ENCODE measurements around a stretch of chr6.

- PRO-cap: no peak
Observed at GRCh38 chr6:6688269-6688813, 99.8 kb downstream of the LY86 start.

DNA sequence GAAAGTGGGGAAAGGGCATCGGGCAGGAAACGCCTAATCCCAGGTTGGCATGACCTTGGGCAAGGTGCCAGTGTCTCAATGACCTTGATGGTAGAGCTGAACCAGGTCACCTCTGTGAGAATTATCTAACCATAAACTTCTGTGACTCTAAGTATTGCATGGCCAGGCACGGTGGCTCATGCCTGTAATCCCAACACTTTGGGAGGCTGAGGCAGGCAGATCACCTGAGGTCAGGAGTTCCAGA lies 115.3 kb downstream of the LY86 start:
- PRO-cap: no peak

DNA sequence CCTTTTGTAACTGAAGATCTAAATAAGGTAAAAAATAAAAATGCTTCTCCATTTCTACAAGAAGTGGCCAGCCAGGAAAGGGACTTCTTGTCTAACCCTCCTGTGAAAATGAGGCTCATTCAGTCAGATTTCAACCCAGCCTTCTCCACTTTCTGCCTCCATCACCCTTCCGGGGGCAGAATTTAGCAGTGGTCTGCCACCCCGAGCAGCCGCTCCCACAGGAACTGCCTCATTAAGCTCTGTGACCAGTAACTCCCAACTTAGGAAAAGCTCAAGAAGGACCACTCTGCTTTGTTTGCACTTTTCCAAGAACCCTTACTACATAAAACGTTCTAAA lies 135.0 kb downstream of the LY86 start:
- PRO-cap: no peak

DNA sequence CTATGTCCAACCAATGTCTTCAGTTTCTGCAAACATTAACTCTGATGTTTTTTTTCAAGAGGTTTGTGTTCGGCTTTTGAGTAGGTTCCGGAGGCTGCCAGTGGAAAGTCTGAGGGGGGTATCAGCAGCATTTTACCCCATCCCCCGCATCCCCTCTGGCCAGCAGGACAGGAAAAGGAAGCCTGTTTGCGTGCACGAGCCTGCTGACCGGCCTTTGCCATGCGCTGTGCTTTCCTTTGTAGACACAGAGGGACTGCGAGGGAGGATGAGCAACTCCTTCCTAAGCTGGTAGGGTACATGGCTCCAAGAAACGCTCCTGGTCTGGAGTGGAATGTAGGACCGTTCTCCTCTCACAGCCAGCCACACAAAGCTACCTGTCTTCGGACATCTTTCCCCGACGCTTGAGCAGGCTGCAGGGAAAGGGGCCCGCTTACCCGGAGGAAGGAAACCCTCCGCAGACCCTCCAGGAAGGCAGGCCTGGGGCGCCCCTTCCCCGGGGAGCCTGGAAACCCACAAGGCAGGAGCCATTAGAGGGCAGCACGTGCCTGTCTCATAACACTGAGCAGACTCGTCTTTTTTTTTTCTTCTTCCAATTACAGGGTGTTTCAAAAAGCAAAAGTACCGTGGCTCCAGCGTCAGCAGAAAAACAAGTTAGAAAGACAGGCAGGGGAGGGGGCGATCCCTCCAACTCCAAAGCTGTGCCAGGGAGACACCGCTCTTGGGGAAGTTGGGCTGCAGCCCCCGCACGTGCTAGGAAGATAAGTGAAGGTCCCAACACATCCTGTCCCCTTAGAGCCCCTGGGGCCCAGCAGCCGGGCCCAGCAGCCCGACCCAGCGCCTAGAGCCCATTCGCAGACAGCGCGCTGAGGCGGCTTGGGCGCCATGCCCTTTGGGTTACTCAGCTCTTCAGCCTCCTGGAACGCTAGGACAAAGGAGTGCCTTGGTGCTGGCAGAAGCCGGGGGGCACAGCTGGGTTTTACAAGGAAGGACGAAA lies 136.0 kb downstream of the LY86 start:
- PRO-cap: no peak

GRCh38 chr6:6725176-6725613 lies 136.7 kb downstream of the LY86 start:
- PRO-cap: no peak

- PRO-cap: no peak
Observed at GRCh38 chr6:6733820-6734190, 145.3 kb downstream of the LY86 start.

- PRO-cap: no peak
Observed at GRCh38 chr6:6750798-6751023, 162.2 kb downstream of the LY86 start.

- PRO-cap: no peak
Observed at GRCh38 chr6:6881657-6882354, 226.0 kb upstream of the RREB1 start.

DNA sequence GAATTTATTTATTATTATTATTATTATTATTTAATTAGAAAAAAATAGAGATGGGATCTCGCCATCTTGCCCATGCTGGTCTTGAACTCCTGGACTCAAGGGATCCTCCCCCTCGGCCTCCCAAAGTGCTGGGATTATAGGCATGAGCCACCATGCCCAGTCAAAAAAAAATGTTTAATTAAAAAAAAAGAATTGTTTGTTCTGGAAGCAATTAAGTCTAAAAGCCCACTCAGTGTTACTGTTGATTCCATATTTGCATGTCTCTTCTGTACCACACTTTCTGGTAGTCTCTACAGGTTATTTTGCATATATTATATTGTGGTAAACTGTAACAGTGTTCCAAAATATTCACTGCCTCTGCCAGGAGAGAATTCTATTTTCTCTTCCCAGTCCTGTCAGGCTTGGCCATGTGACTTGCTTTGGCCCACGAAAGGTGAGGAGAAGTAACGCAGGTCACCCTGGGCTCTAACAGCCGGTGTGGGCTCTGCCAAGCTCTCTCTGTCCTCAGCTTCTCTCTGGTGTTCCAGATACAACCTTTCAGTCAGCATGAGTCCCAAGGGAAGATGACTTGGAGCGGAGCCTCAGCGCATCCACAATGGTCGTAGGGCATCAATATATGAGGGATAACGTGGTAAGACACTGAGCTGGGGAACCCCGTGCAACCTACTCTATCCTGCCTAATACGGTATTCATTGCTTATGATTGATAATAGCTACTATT lies 113.1 kb upstream of the RREB1 start:
- PRO-cap: no peak

DNA sequence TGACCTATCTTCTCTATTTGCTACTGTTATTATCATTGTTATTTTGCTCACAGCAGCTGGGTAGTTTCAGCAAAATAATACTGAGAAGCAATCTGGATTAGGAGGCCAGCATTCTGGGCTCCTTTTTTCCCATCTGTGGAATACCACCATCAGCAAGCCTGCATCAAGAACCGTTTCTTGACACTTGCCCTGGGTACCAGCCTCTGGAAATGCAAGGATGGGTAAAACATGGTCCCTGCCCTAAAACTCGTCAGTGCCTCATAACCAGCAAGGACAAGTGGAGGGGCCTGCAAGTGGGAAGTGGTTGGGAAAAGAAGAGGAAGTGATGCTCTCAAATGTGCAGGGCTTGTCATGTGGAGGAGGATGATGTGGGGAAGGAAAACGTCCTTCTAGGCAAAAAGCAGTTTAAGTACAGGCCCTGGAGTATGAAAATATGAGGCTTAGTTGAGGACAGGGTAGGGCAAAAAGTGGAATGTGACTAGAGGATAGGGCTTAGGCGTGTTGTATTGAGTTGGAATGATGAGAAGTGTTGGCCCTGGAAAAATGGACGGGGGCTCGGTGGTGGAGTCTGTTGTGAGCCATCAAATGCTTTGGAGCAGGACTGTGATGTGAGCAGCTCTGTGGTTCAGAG lies 19.0 kb downstream of the RREB1 start:
- PRO-cap: no peak

DNA sequence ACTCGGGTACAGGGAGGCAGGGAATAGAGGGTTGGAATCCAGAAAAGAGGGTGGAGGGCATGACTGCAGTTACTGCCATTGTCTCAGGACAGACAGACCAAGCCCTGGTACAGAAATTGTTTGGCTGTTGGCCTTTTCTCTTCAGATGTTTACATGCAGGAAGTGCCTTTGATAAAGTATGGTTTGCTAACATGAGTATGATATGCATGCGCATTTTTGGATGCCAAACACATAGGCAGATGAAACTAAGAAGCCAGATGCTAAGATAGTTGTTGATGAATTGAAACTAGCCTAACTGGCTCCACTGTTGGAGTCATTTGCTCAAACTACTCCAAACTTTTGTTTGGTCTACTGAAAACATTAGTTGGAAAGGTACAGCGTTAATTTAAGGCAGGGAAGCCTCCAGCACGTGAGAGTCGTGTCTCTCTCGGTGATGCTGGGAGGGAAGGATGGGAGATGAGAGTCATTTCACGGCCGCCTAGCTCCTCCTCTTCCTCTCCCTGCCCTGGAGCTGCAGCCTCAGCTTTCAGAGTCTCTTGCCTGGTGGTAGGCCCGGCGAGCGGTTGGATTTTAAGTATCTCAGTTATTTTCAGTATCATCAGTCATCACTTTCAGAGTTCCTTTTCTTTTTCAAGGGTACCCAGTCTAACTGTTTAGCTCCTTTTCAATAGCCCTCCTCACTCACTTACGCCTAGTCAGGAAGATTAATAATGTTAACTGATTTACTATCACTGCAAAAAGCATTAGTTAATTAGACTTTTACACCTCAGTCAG lies 29.7 kb downstream of the RREB1 start:
- PRO-cap: no peak

- PRO-cap: no peak
Observed at GRCh38 chr6:7156038-7157145, 48.6 kb downstream of the RREB1 start.

GRCh38 chr6:7238453-7239606 lies 74.2 kb downstream of the SSR1 start:
- PRO-cap: no peak

DNA sequence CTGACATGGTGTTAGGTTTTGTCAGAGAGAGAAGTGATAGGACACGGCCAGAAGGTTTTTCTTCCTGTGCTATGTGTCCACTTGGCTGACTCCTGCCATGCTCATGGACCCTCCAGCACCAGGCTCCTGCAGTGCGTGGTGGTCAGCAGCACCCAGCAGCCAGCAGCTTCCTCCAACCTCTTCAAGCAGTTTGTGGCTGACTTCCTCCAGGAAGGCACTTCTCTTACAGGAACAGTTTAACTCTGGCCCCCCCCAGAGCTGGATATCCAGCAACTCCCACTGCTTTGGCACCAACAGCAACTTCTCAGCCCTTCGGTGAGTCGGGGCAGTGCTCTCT lies 46.8 kb downstream of the SSR1 start:
- PRO-cap: no peak

DNA sequence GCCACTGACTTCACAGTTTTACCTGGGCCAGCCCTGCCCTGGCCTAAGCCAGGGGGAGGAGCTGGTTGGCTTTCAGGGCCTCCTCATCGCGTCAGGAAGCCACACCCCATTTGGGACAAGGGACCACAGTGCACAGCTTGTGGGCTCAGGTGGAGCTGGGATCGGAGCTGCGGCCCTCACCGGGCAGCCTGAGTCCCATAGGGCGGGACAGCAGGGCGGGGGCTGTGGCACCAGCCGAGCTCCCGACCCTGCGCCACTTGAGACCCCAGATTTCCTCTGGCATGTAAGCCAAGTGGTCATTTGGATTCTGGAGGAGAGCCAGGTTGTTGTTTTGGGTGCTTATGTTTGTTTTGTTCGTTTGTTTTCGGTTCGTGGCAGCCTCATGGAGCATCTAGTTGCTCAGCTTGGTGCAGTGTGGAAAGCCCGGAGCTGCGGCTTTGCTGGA lies 42.2 kb downstream of the RIOK1 start:
- PRO-cap: no peak

GRCh38 chr6:7545673-7546445 lies 4.4 kb downstream of the DSP start:
- PRO-cap: no peak

DNA sequence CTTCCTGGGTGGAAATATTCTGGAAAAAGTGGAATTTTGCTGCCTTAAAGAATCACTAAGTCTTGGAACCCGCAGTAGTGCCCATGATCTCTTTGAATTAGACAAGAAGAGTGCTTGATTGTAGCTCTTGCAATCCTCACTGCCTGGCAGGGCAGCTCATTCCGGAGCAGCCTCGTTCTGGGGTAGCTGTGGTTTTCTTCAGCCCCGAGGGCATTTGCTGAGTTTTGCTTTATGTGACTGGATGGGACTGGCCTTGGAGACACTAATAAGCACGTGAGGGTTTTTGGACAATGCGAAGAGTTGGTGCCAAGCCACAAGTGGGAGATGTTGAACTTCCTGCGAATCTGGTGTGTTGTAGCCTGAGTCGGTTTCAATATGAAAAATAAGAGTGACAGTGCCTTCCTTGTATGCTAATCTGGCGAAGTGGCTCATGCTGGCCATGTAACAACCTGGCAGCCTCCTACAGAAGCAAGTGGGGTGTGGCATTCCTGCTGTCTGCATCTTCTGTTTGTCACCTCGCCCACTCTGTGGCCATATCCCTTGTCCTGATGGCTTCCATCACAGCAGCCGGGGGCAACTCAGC lies 28.3 kb downstream of the SNRNP48 start:
- PRO-cap: no peak

- PRO-cap: no peak
Observed at GRCh38 chr6:7879417-7879754, 31.2 kb downstream of the TXNDC5 start.

DNA sequence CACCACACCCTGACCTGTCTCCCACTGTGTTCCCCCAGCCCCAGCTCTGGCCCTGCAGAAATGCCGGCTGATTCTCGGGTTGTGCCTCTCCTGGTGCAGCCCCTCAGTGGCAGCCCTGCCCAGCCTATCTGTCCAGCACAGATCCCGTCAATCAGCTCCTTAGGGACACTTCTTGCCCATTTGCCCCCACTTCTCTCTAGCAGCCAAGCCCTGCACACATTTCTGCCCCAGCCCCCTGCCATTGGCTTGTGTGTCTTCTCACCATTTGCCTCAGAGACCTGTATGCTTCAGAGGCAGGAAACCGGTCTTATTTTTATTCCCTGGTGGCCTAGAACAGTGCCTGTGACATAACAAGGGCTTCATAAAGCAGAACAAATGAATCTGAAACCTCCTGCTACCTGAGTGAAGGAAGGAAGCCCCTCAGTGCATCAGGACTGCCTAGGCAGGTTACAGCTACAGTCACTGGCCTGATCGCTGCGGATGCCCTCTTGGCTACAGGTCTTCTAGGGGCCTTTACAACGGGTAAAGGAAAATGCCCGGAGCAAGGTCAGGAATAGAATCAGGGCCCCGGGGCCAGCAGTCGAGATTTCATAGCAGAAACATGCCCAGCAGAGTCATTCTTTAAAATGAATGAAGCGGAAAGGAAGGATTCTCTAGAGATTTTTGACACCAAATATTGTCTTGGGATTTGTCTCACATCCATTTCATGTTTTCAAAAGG lies 22.7 kb downstream of the TXNDC5 start:
- PRO-cap: no peak

- PRO-cap: no peak
Observed at GRCh38 chr6:7888630-7889190, 21.9 kb downstream of the TXNDC5 start.